Right cardiac atrium (tissue), 1 donor: ENCODE measurements around a stretch of chr17.

DNA sequence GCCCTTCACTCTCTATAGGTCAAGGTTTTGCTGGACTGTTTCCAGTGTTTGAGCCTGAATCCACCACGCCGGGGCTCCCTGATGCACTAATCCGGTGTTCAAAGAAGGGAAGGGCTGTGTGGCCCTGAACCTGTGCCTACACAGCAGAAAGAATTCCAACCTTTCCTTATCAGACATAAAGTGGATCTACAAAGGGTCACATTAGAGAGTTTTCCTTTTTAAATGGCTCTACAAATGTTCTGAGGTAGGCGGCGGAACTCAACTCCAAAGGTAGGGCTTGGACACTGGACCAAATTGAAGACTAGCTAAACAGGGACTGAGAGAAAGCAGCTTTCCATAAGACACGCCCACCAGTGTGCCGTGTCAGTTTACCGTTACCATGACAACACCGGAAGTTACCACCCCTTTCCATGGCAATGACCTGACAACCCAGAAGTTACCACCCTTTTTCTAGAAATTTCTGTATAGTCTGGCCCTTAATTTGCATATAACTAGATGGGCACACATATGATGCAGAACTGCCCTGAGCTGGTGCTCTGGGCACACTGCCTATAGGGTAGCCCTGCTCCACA lies 16.0 kb upstream of the PECAM1 start:
- PRO-cap, result no peak

DNA sequence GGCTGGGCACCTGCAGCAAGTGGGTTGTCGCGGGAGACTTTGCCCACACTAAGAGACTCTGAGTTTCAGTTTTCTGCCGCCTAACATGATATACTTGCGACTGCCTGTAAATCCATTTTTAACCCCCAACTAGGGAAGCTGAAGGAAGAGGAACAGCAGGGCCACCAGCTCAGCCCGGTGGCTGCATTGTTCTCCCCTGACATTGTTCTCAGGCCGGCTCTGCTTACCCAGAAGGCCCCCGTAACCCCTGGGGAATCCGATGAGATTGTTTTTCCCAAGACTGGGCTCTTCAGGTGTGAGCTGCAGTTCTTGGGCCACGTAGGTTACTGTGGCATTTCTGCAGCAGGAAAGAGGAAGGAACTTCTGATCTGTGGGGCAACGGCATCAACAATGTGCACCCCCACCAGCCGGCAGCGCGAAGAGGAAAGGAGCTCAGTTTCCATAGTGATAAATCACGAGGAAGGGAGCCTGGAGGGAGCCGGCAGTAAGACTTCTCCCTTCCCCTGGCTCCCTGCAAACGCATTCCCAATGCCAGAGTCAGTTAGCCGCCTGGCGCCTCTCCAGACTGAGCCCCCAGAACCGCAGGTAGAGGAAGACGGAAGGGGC lies 21.3 kb upstream of the PECAM1 start:
- PRO-cap, result no peak

GRCh38 chr17:64496458-64496701 lies 474 bp downstream of the POLG2 start:
- PRO-cap, result no peak

- PRO-cap, result bidirectional peak, plus-strand start at chr17:64505550, minus-strand start at chr17:64505517
These were observed 723 bp downstream of the DDX5 start for GRCh38 chr17:64505089-64506042.

DNA sequence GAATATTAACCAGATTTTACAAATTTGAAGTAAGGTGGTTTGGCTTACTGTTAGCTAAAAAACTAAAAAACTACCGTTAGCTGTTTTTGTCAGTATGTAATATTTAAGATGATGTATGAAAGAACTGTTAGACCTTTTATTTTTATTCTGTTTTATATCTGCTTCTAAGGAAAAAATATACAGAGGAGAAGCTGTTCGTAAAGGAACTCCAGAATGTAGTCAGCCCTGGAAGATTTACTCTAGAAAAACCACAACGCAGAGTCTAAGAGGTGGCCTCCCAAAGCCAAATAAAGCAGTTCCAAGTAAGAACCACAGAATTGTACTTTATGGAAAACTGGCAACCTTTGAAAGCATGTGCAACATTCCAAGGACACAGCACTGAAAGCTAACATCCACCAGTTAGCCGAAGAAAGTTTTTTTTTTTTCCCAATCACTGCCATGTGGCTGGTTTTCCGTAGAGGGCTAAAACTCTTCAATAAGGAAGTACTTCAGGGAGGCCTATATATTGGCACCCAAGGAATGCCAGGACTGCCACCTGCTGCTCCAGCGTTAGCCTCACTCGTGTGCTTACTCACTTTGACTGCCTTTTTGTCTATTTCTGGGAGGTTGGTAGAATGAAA lies 25.1 kb downstream of the CEP95 start:
- PRO-cap, result no peak

- PRO-cap, result no peak
These were observed 65.9 kb downstream of the CEP95 start for GRCh38 chr17:64572483-64573292.

DNA sequence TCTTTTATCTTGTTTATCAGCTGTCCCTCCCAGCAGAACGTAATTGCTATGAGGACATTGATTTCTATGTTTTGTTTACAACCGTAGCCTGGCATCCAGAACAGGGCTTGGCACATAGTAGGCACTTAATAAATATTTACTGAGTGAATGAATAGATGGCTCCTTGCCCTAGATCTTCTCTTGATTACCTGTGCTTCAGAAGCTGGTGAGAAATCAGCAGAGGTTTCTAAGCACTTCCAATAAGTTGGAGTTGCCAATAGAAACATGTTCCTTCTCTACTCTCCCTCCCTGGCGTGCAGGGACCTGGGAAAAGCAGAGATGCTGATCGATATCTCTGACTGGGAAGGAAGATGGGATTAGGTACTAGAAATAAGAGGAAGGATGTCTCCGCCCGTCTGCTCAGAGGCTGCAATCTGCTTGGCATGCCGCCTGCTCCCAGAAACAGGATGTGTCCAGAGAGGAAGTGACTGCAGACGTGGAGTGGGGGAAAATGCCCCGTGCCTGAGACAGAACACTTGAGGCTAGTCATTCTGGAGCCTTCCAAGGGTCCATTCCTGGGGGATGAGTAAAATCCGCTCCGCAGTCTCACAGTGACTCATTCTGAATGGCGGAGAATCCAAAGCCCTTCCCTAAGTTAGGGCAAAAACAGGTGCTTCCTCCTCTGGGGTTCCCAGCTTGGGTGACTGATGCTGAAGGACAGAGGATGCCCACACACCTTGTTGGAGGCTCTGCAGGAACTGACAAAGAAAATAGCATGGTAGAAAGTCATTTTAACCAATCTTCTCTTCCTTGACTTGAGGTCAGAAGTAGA lies 44.9 kb upstream of the SMURF2 start:
- PRO-cap, result no peak

GRCh38 chr17:64765158-64765680 lies 103.1 kb upstream of the SMURF2 start:
- PRO-cap, result no peak

DNA sequence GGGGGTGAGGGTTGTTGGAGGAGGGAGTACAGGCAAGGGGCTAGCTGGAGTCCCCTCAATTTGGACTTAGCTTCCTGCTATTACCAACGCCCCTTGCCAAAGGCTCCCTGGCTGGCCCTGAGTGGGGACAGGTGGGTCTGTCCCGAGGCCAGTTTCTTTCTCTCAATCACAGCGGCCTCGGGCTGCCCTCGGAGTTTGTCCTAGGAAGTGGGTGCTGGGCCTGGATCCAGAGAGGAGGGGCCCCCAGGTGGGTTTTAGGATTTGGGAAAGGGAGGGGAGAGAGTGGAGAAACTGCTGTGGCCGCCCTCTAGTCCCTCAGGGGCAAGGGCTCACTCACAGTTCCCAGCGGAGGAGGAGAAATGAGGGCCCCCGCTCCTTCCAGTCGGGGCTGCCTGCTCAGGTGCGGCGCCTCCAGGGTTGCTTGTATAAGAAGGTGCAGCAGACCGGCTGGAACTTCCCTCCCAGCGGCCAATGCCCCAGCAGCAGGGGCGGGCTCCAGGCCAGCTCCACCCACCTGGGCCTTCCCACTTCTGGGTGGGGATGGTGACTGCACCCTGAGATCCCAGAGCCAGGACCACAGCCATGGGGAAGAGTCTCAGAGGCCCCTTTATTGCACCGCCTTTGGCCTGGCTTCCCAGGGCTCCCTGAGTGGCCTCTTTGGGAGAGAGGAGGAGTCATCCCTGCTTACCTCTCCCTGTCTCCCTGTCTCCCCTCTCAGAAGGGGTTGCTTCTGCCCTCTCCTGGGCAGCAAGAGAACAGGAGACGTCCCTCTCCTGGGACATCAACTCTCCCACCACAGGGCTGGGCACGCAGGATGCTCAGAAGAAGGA lies 111.9 kb upstream of the SMURF2 start:
- PRO-cap, result no peak

DNA sequence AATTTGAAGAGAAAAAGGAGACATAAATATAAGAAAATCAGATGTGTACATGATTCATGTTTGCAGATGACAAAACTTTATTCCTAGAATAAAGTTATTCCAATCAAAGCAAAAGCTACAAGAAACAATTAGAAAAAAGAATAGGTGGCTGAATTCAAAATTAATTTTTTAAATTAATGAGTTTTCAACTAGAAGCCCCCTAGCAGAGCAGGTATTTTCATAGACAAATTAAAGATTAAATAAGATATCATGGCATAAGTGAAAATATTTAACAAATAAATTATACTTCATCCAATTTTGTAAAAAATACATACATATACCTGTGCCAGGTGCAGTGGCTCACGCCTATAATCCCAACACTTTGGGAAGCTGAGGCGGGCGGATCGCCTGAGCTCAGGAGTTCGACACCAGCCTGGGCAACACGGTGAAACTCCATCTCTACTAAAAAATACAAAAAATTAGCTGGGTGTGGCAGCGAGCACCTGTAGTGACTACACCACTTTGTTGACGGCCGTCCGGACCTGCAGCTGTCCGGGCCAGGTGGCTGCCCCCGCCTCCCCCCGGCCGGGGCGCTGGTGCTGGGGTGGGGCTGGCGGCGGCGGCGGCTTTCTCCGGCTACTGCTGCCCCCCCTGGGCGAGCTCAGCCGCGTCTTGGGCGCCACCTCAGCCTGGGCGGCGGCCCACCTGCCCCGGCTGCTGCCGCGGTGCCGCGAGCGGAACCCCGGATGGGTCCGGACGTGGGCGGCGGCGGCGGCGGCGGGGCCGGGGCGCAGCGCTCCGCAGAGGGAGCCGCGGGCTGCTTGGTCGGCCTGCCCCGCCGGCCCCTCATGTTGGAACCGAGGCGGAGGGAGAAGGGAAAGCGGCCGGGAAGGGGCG lies 610 bp downstream of the LRRC37A3 start:
- PRO-cap, result unidirectional peak, minus-strand start at position 727 of the sequence

- PRO-cap, result no peak
These were observed 54.9 kb downstream of the GNA13 start for GRCh38 chr17:65001658-65002032.

GRCh38 chr17:65072966-65073200 lies 16.3 kb upstream of the GNA13 start:
- PRO-cap, result no peak

DNA sequence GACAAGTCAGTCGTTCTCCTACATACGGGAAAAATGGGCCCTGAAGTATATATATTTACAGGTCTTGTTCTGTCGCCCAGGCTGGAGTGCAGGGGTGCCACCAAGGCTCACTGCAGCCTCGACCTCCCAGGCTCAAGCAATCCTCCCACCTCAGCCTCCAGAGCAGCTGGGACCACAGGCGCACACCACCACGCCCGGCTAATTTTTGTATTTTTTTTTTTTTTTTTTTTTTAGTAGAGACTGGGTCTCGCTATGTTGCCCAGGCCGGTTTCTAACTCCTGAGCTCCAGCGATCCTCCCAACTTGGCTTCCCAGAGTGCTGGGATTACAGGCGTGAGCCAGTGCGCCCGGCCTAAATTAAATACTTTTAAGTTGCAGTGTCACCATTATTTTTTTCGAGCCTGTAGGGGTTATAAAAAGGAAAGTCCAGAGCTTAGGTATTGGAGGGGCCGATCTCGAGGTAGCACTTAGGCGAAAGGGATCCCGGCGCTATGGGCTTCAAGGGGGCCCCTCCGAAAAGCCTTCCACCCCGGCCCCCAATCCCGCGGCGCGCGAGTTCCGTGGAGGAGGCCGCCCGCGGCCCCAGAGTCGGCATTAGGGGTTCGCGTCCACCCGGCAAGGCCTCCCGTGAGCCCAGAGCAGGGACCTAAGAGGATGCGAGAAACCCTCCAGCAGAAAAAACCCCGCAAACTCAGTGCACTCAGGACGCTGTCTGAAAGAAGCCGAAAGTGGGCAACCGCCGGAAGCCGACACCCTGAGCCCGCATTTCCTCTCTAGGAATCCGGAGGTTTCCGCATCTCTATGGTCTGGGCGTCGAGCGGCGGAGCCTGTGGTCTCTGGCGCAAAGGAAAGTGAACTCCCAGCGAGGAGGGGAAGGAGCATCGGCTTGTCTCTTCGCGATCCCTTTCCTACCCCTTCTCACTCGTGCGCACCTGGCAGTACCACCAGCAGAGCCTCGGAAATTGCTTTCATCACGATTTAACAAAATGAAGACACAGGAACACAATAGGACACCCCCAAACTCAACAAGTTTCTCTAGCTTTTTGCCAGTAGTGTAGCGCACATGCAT lies 14.2 kb upstream of the RGS9 start:
- PRO-cap, result bidirectional peak, plus-strand start at position 813 of the sequence, minus-strand start at position 492 of the sequence

DNA sequence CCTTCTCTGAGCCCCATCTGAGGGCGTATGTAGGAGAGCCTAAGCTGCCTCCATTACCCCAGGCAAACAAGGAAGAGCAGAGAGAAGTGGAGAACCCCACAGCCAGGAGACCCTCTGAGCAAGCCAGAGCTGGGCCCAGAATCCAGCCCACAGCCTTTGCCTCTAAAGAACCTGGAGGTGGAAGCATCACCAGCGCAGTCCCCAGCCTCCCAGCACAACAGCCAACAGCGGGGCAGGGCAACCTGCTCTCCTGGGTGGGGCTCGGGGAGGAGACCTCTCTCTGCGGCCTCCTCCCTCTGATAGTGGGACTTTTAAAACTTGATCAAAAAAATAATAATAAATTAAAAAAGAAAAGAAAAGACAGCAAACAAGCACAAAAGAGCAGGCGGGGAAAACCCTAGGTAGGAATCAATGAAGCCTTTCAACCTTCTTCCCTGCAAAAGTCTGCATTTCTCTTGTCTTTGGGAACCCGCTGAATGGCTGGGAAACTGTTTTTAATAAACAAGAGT lies 45.9 kb downstream of the AXIN2 start:
- PRO-cap, result no peak

DNA sequence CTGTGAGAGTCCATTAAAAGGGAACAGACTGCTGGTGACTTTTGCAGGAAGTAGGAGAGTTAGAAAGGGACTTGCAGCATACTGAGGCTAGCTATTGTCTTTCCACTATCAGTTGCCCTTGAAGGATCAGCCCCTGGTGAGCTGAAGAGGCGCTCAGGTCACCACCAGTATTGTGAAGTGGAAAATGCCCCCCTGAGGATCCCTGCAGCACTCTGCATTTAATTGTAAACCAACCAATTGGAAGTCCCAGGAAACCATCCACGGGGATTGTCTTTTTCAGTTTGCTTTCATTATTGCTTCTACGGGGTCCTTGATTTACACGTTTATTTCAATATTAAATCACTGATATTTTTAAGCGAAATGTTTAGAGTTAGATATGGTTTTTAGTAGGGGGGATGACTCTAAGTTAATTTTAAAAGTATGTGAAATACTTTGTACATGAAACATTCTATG lies 2.5 kb downstream of the PRKCA start:
- PRO-cap, result no peak

DNA sequence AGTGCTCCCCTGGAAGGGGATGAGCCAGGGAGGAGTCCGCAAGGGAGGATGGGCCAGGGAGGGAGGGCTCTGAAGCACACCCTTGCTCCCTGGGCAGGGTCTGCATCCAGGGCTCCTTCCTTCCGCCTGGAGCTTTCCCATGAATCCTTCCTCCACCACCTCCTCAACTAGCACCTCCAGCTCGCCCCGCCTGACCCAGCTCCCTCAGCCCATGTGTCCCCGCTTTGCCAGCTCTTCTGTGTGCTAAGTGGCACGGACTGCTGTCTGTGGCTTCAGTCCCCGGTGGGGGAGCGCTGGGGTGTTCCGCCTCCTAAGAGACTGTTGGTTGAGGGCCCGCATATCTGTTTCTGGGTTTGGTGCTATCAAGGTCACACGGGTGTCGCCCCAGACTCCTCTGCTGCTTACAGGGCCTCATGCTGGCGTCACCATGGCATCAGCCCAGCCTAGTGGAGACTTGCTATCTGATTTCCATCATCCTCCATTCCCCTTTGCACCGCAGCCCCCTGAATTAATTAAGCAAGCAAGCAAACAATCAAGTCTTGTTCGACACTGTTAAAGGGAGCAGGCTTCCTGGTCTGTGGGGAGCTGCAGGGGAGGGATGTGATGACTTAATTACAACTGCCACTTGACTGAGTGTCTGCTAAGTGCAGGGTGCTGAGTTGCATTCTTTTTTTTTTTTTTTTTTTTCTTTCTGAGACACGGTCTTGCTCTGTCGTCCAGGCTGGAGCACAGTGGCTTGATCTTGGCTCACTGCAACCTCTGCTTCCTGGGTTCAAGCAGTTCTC lies 71.8 kb downstream of the PRKCA start:
- PRO-cap, result no peak

DNA sequence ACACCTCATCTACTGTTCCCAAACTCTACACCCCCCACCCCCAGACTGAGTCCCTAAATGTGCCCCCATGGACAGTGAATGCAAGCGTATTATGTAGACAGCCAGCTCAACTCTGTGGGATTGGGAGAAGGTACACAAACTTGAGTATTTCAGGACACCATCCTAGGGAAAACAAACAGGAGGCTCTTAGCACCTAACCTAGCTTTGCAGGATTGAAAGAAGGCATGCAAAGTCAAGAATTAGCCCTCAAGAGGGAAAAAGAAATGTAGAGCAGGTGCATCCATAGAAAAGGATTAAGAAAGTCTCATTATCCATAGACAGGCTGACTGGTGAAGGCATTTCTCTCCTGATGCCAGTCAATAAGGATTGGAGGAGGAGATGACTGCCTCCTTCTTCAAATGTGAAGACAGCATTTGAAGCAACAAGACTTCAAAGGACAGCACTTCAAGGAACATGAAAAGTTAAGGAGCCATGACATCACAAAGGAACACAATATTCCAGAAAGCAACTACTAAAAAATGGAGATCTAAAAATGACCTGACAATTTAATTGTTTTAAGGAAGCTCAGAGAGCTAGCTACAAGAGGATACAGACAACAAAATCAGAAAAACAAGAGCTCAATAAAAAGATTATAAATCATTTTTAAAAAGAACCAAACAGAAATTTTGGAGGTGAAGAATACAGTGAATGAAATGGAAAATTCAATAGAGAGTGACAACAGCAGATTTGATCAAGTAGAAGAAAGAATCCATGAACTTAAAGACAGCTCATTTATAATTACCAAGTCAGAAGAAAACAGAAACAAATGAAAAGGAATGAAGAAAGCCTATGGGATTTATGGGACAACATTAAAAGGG lies 136.9 kb upstream of the CACNG5 start:
- PRO-cap, result no peak

DNA sequence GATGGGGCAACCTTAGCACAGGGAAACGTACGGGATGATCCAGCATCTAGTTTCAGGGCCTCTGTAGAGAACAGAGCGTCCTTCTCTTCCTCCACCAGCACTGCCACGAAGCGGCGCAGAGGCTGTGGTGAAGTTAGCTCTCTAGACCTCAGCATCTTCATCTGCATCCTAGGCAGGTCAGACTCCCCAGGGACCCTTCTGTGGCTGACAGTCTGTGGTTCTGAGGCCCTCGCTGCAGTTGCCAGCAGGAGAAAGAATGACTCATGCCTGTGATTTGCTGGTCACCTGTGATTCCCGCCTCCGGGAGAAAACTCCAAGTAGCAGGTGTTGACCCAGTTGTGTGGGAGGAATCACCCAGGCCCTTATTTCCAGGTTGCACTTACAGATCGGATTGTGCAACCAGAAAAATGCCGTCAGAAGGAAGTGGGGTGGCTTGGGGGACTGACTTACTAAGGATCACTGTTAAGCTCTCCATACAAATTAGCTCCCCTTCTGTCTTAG lies 117.3 kb upstream of the CACNG5 start:
- PRO-cap, result no peak

GRCh38 chr17:66775154-66775695 lies 59.7 kb upstream of the CACNG5 start:
- PRO-cap, result no peak

DNA sequence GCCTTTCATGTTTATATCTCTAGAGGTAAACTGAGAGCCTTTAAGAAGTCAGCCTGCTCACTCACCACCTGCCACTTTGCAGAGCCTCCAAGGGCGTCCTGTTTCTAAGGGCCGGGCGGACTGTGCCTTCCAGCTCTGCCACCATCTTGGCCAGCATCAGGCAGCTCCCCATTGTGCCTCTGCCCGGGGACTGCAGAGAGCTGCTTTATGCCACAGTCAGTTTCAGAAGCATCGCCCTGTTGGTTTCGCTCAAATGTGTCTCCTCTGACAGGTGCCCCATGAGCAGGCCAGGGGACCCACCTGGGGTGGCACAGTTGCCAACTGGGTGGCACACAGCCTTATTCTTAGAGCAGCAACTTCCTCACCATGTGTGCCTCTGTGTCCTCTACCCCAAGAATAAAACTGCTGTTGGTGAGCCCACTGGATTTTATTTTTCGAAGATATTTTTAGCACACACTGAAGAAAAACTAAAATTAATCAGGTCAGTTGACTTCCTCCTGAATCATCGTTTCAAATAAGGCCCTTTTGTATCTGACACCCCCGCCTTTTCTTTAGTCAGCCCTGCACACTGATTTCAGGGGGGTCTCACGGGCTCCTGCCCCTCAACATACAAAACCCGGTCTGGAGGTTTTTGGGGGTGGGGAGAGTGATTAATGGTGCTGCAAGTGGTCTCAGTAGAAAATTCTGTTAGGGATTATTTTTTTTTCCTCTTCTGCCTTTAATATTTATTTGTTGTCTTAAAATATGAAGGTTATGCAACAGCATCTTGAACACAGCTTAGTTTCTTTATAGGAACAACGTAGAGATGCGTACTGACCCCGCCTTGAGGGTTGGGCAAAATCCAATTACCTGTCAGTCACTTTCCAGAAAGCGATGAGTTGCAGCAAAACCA lies 44.8 kb upstream of the CACNG5 start:
- PRO-cap, result no peak